ENCODE data around the genes ANKRD29 and DSC1.

DNA sequence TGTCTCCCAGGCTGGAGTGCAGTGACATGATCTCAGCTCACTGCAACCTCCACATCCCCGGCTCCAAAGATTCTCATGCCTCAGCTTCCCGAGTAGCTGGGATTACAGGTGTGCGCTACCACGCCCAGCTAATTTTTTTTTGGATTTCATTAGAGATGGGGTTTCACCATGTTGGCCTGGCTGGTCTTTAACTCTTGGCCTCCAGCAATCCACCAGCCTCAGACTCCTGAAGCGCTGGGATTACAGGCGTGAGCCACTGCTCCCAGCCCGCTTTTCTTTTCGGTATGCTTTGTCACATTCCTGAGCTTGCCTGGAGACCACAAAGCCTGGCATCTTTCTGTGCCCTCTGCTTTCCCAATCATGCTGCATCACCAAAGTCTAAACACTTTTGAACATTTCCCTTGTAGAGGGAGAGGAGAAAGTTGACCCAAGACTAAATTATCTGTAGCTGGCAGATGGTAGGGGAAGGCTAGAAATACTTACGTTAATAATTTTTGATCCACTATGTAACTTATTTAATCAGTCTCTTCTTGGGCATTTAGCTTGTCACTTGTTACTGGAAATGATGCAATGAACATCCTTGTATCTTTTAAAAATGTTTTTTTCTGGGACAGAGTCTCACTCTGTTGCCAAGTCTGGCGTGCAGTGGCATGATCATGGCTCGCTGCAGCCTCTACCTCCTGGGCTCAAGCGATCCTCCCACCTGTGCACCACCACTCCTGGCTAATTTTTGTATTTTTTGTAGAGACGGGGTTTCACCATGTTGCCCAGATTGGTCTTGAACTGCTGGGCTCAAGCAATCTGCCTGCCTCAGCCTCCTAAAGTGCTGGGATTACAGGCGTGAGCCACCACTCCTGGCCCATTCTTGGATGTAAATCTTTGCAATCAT is 2.7 kb upstream of the NPC1 start:
- PRO-cap, 7 experiments, result no peak in any of the 7 experiments
- RAMPAGE, long total RNA, 2 experiments, result no peak in any of the 2 experiments

GRCh38 chr18:23649046-23649245 is 13.8 kb downstream of the ANKRD29 start:
- PRO-cap, 7 experiments, result peak in 1 of 7 experiments; most common minus-strand start chr18:23649131 (in 1)
- RAMPAGE, long total RNA, 2 experiments, result no peak in any of the 2 experiments

GRCh38 chr18:23662039-23663389 is at the start of gene ANKRD29:
TSS of gene ANKRD29 (minus strand) at chr18:23662911.
- PRO-cap, 7 experiments, result peak in 5 of 7 experiments; most common plus-strand start chr18:23662964 (in 2); most common minus-strand start chr18:23662798 (in 3)
- RAMPAGE, long total RNA, 2 experiments, result start-site peak on the minus strand in 1 of 2 experiments, at chr18:23662825-23662856 at its widest, 32 reads per replicate

DNA sequence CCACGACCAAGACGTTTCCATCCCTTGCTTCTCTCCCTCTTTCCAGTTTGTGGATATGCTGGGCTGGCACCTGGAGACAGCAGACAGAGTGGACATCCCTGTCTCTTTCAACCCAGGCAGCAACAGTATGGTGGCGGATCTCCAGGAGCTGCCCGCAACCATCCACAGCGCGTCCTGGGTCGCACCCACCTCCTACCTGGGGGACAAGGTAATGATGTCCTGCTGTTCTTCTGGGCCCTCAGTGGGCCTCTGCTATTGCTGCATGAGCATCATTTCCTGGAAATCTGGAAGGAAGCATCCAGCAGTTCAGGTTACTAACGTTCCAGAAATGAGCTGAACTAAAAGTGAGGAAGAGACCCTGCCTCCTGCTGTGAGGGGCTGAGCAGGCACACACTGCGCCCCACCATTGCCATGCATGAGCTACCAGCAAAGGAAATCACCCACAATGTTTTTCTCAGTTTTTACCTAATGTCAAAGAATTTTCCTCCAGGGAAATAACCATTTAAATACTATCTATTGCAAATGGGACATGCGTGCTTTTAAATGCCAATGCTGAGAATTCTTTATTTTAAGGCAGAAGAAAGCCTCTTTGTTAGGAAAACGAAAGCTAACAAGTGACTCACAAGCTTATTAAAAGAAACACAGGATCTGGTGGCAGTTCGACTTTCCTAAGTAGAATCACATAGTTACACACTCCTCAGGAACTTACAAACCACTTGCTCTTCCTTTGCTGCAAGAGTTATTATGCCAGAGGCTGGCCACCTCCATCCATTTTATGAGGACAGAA is 152.8 kb upstream of the TTC39C start:
- PRO-cap, 7 experiments, result no peak in any of the 7 experiments
- RAMPAGE, long total RNA, 2 experiments, result no peak in any of the 2 experiments

DNA sequence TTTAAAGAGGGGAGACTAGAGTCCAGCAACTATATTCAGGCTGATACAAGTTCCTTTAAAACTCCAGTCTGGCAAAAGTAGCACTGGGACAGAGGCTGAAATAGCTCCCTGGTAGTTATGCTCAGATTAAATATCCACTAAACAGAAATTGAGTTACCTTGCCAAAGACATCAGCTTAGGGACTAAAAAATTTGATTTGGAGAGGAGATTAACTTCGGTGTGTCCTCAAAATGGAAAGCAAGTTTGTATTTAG is 127.2 kb downstream of the OSBPL1A start:
- PRO-cap, 7 experiments, result no peak in any of the 7 experiments
- RAMPAGE, long total RNA, 2 experiments, result no peak in any of the 2 experiments

- PRO-cap, 7 experiments, result no peak in any of the 7 experiments
- RAMPAGE, long total RNA, 2 experiments, result no peak in any of the 2 experiments
Observed at GRCh38 chr18:24726631-24726895, 266.1 kb downstream of the HRH4 start.

DNA sequence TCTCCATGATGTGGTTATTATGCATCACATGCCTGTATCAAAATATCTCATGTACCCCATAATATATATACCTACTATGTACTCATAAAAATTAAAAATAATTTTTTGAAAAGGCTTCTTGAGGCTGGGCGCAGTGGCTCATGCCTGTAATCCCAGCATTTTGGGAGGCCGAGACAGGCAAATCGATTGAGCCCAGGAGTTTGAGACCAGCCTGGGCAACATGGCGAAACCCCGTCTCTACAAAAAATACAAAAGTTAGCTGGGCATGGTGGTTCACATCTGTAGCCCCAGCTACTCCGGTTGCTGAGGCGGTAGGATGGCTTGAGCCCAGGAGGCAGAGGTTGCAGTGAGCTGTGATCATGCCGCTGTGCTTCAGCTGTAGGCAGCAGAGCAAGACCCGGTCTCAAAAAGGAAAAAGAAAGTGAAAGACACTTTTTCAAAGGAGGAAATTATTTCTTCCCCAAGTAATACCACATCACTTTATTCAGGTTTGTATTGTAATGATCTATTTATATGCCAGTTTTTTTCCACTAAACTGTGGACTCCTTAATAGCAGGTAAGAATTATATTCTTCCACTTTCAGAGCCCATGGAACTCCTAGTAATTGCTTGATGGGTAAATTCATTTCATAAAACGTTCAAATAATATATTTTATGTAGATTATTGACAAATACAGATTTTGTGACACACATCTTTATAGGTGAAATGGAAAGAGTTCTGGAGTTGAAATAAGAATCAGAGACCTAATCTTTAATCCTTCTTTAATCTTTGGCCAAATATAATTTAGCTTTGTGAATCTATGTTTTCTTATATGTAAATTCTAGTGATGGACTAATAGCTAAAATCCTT is 35.7 kb upstream of the TAF4B start:
- PRO-cap, 7 experiments, result no peak in any of the 7 experiments
- RAMPAGE, long total RNA, 2 experiments, result no peak in any of the 2 experiments

GRCh38 chr18:26547511-26547774 is 910 bp downstream of the KCTD1 start:
- PRO-cap, 7 experiments, result no peak in any of the 7 experiments
- RAMPAGE, long total RNA, 2 experiments, result no peak in any of the 2 experiments

GRCh38 chr18:26736743-26737161 is 128.8 kb downstream of the AQP4 start:
- PRO-cap, 7 experiments, result no peak in any of the 7 experiments
- RAMPAGE, long total RNA, 2 experiments, result no peak in any of the 2 experiments

DNA sequence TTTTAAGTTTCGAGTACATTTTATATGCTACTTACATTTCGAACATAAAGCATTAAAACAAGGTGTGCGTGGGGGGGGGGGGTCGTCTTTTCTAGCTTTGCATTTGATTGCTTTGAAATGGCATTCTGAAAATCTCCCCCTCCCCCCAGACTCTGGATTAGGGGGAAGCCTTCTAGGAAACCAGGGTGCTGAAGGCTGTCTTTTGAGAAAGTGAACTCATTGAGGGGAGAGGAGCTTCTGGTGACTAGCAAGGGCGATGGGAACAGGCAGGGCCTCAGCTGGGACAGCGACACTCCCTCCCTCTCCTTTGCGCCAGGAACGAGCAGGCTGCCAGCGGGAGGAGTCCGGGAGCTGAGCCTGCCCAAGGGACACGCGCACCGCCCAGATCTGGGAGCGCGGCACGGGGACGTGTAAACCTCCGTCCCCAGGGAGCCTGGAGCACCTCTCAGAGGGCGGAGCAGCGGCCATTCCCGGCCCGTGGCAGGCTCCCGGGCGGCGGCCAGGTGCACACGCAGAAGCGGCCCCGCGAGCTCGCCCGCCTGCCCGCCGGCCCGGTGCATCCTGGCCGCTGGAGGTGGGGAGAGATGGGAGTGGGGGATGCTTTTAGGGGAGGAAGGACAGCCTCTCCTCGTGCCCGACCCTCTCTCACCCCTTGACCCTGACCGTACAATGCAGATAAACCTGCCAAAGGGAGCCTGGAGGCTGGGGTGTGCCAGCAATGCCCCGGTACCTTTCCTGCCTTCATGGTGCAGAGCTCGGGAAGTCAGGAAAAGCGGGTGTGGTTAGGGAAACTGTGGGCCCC is 2.4 kb downstream of the AQP4 start:
- PRO-cap, 7 experiments, result peak in 5 of 7 experiments; most common plus-strand start position 384 of the sequence (in 5)
- RAMPAGE, long total RNA, 2 experiments, result no peak in any of the 2 experiments

DNA sequence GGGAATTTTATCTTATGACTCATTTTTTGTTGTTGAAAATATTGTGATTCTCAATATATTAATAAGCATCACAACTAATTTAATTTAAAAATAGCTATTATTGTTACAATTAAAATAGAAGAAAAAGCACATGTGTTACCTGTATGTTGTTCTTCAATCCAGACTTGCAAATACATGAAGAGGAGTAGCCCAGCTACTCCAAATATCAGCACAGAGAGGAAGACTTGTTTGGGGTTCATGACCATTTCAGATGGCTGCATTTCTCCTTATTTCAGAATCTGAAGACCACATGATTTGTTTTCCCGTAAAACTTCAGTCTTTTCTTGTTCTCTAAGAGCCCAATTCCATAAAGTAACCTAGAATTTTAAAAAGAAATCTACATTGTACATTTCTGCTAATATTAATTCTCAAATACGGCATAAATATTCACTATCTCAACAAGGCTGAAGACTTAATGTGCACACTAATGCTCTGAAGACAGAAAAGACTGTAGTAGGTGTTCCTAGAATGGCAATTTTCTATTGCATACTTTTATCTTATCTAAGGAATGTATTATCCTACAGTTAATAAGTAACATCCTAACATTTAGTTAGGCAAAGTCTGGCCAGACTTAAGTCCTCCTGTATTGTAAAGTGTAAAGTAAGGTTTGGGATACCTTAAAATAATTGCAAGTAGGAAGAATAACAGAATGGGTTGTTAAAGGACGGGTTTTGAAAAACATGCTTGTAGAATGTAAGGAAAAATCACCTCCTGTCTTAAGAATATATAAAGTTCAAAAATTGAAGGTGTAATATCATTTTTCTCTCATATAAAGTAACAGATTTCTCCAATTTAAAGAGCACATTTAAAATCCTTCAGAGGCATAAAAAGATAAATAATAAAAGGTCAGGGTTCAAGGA is 42.3 kb downstream of the CHST9 start:
- PRO-cap, 7 experiments, result no peak in any of the 7 experiments
- RAMPAGE, long total RNA, 2 experiments, result no peak in any of the 2 experiments

DNA sequence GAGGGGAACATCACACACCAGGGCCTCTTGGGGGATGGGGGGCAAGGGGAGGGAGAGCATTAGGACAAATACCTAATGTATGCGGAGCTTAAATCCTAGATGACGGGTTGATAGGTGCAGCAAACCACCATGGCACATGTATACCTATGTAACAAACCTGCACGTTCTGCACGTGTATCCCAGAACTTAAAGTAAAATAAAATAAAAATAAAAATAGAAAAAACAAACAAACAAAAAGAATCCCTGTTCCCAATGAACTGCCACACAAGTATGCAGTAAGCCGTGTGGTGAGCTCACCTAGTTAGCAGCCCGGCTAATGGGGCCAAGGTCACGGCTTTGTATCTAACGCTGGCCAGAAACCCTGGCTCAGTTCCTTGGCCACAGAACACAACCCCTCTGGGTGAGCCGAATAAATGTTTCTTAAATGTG is 41.3 kb downstream of the CHST9 start:
- PRO-cap, 7 experiments, result no peak in any of the 7 experiments
- RAMPAGE, long total RNA, 2 experiments, result no peak in any of the 2 experiments

DNA sequence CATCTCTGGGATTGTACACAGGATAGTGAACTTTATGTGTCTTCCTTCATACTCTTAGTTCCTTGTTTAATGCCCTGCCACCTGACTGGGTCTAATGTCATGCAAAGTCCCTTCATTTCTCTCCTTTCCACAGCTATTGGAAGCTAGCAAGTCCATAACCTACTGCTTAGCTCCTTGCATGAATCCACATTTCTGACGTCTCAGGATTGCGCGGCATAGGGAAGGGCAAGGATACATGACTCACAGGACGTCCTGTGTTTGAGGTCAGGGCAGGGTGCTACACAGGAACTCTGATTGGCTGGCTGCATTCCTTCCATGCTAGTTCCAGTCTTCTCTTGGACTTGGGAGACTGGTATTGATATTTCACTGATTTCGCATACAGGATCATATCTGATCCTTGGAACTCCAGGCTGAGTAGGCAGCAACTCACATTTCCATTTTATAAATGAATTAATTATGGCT is 137.9 kb downstream of the CDH2 start:
- PRO-cap, 7 experiments, result no peak in any of the 7 experiments
- RAMPAGE, long total RNA, 2 experiments, result no peak in any of the 2 experiments

GRCh38 chr18:28168730-28168929 is 8.3 kb downstream of the CDH2 start:
- PRO-cap, 7 experiments, result no peak in any of the 7 experiments
- RAMPAGE, long total RNA, 2 experiments, result no peak in any of the 2 experiments

GRCh38 chr18:28422280-28422785 is 245.4 kb upstream of the CDH2 start:
- PRO-cap, 7 experiments, result no peak in any of the 7 experiments
- RAMPAGE, long total RNA, 2 experiments, result no peak in any of the 2 experiments

- PRO-cap, 7 experiments, result no peak in any of the 7 experiments
- RAMPAGE, long total RNA, 2 experiments, result no peak in any of the 2 experiments
Observed at GRCh38 chr18:31079845-31080438, 22.3 kb downstream of the DSC2 start.

DNA sequence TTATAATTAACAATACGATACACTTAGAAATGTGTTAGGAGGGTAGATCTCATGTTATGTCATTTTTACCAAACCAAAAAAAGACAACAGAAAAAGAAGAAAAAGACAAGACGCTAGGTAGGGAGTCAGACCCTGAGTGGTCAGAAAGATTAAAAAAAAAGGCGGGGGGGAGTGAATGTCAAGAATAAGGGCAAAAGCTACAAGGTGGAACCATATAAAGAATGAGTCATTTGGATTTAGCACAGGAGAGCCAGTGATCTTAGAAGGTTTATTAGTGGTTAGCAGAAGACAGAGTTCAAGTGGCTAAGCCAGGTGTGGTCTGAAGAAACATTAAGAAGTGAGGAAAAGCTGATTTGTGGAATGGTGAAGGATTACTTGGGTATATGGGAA is 2.8 kb downstream of the DSC2 start:
- PRO-cap, 7 experiments, result no peak in any of the 7 experiments
- RAMPAGE, long total RNA, 2 experiments, result no peak in any of the 2 experiments

DNA sequence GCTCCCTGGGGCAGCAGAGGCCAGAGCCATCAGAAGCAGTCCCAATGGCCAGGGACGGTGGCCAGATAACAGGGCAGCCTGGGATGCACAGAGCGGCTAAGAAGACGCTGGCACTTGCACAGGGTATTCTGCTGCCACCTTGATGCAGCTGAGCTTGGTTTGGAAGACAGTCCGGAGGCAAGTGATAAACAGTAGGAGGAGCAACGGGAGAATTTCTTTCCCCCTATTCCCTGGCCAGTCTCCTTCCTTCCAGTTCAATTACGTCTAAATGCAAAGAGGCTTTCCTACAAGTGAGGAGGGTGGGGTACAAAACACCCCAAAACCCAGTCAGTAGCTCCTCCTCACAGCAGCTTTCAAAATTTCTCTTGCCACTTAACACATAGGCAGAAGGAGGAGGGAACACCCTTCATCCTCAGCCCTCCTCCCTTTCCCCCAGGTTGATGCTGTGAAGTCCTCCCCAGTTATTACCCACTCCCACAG is at the start of gene DSC1:
DSC1 (minus strand) TSS at position 292 of the 480 bp plus-strand sequence.
- PRO-cap, 7 experiments, result no peak in any of the 7 experiments
- RAMPAGE, long total RNA, 2 experiments, result no peak in any of the 2 experiments

GRCh38 chr18:31339684-31340114 is 21.7 kb downstream of the DSG1 start:
- PRO-cap, 7 experiments, result no peak in any of the 7 experiments
- RAMPAGE, long total RNA, 2 experiments, result no peak in any of the 2 experiments

- PRO-cap, 7 experiments, result peak in 6 of 7 experiments; most common plus-strand start chr18:31486670 (in 3); most common minus-strand start chr18:31486685 (in 6)
- RAMPAGE, long total RNA, 2 experiments, result no peak in any of the 2 experiments
Observed at GRCh38 chr18:31486473-31487173, 11.4 kb upstream of the DSG2 start.

All from ovary (tissue), 7 donors.